Renal cortical epithelial cell (primary cell): ENCODE data around the gene PLLP.

GRCh38 chr16:56402786-56403244 lies 22.5 kb downstream of the AMFR start:
- RRBS: no CpG with 5 or more reads among the region's 12 CpGs

GRCh38 chr16:56860476-56860888 lies 4.5 kb upstream of the SLC12A3 start:
- RRBS: no CpG with 5 or more reads among the region's 9 CpGs

GRCh38 chr16:56964201-56965082 lies 2.7 kb downstream of the CETP start:
- RRBS: 17% methylated on average over 3 of the region's 31 CpGs

DNA sequence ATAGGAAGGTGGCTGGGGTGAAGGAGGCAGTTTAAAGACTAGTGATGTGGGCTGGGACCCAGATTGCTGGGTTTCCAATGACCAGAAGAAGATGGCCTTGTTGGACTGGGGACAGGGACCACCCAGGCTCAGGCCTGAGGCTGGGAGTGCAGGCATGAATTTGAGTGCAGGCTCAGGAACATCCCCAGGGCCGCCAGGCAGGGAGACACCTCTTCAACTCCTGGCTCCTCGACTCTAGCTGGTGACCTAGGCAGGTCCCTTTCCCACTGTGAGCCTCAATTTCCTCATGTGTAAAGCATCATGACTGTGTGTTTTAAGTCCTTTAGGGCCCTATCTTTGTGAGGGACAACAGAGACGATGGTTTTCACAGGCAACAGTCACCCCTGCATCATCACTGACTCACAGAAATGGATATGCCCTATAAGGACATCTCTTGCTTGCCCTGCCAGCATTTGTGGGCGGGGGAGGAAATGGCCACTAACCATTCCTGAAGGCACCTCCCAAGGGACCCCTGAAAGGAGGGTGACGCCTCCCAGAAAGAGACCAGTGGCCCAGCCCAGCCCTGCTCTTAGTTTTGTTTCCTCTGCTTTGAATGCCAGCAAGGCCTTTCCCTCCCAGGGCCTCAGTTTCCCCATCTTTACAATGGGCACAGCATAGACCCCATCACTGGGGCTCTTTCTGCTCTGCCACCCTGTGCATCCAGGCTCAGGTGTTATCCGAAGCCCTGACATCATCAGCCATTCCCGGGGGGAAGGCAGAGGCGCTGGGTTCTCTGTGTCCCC lies 11.2 kb downstream of the NLRC5 start:
- RRBS: no CpG with 5 or more reads among the region's 8 CpGs

DNA sequence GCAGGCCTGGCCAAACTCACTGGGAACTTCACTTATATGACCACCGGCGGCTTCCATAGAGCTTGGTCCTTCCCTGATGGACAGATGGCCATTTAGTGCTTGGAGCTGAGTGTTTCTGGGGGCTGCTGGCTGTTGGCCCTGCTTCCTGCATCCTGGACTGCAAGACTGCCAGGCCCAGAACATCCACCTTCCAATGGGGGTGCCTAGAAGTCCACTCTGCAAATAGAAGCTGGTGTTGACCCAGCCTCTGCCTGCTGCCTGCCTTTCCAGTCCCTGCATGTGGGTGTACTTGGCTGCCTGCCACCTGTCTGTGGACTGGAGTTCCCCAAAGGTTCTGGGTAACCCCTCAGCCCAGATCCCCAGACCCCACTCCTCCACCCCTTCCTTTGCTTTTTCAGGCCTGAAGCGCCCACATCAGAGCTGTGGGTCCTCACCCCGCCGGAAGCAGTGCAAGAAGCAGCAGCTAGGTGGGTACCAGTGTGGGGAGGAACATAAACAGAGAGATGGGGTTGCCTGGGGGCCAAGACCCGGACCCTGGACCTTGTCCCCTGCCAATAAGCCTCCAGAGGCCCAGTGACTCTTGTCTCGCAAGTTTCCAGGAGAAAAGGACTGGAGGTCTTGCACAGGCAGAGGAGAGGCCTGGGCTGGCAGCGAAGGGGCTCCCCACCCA lies 34.2 kb downstream of the NLRC5 start:
- RRBS: 84% methylated on average over 2 of the region's 8 CpGs

DNA sequence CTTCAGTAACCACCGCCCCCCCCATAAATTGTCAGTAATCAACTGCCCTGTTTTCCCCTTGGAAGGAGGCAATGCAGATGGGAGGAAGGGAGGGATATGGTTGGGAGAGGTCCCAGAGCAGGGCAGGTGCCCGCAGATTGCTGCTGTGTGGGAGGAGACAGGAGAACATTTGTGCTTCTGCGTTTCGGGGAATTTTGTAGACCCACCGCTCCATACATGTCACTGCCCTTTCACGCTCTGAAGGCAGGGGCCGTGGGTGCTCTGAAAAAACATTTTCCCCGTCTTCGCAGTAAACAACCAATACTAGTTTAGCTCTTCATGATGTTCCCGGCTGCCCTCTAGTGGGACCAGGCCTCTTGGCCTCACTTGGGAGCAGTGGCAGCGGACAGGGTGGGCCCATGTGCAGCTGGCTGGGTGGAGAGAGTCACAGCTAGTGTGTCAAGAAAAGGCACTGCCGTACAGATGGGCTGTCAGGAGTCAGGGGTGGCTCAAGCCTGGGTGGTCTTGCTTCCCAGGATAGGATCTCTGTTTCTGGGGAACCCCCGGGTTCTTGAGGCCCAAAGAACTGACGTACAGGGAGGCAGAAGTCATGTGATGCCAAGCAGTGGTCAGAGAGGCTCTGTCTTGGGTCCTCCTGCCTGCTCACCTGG lies 46.6 kb upstream of the CPNE2 start:
- RRBS: no CpG with 5 or more reads among the region's 14 CpGs

DNA sequence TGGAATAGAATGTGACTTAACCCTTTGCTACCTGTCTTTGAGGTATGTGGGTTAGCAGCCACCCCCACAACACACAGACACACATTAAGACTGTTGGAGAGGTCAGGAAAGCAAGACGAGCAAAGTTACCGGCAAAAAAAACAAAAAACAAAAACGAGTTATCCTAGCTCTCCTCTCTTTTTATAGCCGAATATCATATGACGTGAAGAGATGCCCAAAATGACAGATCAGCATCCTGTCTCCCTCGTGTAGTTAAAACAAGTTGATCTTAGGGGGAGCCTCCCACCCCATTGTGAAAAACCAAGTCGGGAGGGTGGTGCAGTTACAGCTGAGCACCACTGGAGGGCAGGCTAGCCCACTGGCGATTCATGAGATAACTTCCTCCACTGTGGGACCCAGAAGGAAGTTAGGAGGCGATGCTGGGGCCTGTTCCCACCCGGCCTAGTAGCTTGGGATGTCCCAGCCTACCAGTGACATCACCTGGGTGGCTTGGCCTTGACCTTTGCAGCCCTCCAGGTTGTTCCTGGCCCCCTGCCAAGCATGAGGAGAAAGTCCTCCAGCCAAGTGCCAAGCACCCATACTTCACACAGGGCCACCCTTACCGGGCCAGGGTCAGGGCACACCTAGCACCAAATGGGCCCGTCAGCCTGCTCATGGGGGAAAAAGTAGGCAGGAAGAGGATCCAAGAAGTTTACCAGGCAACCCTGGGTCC lies 8.1 kb upstream of the CPNE2 start:
- RRBS: no CpG with 5 or more reads among the region's 12 CpGs

GRCh38 chr16:57137940-57138382 lies 45.6 kb downstream of the CPNE2 start:
- RRBS: no CpG with 5 or more reads among the region's 5 CpGs

DNA sequence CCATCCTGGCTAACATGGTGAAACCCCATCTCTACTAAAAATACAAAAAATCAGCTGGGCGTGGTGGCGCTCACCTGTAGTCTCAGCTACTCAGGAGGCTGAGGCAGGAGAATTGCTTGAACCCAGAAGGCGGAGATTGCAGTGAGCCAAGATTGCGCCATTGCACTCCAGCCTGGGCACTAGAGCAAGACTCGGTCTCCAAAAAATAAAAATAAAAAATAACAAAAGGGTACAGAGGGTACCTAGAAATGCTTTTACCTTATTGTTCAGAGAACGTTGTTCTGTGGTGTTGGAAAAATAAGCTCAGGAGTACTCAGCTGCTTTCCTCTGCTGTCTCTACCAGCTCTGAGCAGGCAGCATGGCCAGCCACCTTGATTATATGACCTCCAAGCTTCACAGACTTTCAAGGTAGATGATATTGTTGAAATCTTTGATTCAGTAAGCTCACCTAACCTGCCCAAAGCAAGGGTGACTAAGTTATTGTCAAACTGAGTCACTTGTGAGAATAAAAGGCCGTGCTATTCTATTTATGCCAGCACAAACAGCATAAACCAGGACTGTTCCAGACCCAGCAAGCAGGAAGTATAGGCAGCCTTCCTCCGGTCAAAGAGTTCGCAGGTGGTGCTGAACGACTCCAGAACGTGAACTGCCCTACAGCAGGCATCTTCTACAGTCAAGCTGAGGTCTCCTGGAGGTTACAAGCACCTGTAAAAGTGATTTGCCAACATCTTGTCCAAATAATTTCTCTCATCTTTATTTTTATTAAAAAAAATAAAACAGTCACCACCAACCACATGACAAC lies 10.5 kb downstream of the ARL2BP start:
- RRBS: no CpG with 5 or more reads among the region's 11 CpGs

DNA sequence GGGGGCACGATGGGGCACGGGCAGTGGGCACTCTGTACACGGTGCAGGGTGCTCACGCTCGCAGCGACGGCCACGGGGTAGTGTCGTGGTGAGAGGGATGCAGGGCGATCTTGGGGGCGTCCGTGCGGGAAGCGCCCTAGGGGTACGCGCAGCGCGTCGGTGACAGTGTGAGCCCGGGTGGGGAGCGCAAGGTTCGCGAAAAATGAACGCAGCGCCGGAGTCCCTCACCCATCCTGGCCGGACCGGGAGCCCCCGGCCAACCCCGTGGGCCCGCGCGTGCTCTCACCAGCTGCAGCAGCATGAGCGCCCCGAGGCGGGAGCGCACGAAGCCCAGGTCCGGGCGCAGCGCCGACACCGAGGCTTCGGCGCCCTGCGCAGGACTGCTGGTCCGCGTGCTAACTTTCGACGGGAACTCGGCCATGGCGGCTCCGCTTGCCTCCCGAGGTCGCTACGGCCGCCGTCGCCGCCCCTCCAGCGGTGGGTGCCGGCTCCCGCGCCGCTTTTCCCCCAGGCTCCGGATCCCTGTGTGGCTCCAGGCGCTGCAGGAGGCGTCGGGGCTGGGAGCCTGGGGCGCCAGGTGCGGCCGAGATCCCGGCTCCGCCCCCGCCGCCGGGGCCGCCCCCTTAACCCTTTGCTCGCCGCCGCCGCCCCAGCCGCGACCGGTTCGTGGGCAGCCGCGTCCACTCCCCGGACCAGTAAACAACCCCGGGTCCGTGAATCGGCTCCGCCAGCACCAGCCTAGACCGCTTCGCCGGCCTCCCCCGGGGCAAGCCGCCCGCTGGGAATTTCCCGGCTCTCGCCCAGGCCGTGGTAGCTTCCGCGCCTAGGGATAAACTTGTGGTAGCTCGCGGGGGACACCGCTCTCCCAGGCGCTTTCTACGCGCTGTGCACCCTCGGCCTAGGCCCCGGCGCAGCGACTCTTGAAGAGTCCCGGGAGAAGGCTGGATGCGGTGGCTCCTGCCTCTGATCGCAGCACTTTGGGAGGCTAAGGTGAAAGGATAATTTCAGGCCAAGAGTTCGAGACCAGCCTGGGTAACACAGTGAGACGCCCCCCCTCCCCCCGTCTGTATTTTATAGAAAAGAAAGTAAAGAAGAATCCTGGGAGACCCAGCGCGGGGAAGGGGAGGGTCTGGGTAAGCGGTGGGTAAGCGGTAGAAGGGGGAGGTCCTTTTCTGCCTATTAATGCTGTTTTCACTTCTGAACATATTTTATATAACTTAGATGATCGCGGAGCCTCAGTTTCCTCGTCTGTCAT lies at the start of gene PLLP:
PLLP (minus strand) TSS at position 553 of the 1,255 bp plus-strand sequence.
- RRBS: 1% methylated on average over 34 of the region's 127 CpGs

DNA sequence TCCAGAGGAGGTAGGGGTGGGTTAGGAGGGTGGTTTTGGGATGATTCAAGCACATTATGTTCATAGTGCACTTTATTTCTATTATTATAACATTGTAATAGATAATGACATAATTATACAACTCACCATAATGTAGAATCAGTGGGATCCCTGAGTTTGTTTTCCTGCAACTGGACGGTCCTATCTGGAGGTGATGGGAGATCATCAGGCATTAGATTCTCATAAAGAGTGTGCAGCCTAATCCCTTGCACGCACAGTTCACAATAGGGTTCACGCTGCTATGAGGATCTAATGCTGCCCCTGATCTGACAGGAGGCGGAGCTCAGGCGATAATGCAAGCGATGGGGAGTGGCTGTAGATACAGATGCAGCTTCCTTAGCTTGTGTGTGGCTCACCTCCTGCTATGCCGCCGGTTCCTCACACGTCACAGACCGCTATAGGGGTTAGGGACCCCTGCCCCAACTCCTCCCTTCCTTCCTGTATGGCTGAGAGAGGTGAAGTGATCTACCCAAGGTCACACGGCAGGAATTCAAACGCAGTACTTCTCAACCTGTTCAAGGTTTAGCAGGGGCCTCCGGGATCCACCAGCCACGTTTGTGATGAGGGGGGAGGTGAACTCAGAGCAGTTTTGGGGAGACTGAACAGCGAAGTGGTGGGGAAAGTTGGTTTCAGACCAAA lies 13.3 kb upstream of the PLLP start:
- RRBS: no CpG with 5 or more reads among the region's 15 CpGs

DNA sequence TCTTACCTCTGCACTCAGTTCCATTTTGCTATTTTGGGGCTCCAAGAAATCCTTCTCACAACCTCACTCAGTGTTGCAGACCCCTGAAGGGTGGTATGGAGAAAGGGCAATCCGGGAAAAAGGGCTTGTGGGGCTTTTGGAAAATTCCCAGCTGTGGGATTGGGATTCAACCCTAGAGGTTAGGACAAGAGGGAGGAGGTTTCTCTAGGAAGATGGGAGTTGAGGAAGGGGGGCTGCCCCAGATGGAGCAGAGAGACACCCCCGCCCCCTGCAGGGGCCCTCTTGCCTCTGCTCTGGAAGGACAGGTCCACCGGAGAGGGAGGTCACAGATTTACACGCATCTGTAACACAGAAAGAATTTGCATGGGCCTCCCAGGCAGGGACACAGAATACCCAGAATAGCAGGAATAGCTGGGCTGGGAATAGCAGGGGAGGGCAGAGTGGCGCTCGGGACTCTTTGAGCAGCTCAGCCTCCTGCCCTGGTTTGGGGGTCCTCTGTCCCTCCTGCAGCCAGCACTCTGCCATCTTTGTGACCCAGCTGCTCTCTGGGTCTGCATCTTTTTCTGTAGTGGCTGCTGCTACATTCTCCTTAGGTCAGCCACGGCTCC lies 33.7 kb upstream of the PLLP start:
- RRBS: no CpG with 5 or more reads among the region's 7 CpGs

- RRBS: no CpG with 5 or more reads among the region's 6 CpGs
These were observed 4.5 kb downstream of the CCL17 start for GRCh38 chr16:57408946-57409574.

- RRBS: 0% methylated on average over 3 of the region's 28 CpGs
These were observed 407 bp downstream of the COQ9 start for GRCh38 chr16:57447615-57448156.

GRCh38 chr16:57486929-57487545 lies 744 bp upstream of the DOK4 start:
- RRBS: no CpG with 5 or more reads among the region's 5 CpGs

DNA sequence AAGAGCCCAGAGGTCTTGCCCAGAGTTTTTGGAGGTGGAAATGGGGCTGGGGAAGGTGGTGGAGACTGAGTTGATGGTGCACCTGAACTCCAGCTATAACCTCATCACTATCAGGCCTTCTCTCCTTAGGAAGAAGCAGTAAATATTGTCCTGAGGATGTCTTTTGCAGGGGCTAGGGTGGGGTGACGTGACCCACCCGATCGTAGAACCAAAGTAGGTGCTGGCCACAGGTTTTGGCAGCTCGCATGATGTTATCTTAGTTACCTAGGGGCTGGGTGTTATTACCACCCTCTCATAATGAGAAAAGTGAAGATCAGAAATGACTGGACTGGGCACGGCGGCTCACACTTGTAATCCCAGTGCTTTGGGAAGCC lies 1.6 kb upstream of the CCDC102A start:
- RRBS: no CpG with 5 or more reads among the region's 6 CpGs

DNA sequence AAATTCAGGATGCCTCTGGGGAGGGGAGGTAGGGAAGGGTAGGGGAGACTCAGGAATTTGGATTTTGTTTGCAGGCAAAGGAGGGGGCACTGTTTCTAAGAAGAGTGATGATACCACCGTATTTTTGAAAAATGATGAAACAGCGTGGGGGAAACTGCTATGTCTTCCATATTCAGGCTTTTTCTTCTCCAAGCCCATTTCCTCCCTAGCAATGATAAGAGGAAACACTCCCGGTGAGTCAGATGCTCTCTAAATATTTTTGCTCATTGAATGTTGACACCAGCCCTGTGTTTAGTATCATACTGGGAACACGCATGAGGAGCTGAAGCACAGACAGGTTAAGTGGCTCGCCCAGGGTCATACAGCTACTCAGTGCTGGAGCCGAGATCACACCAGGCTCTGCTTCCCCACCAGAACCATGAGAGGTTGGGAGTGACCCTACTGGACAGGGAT lies 37.9 kb upstream of the ADGRG1 start:
- RRBS: no CpG with 5 or more reads among the region's 6 CpGs

- RRBS: no CpG with 5 or more reads among the region's 8 CpGs
These were observed 4.3 kb upstream of the ADGRG1 start for GRCh38 chr16:57624130-57624601.

- RRBS: no CpG with 5 or more reads among the region's 17 CpGs
These were observed 4.0 kb downstream of the ADGRG1 start for GRCh38 chr16:57632365-57632964.

- RRBS: 89% methylated on average over 6 of the region's 10 CpGs
These were observed 24.1 kb downstream of the KATNB1 start for GRCh38 chr16:57759687-57760064.